ENCODE results near the genes EFHB, SGO1 and UBE2E2.

DNA sequence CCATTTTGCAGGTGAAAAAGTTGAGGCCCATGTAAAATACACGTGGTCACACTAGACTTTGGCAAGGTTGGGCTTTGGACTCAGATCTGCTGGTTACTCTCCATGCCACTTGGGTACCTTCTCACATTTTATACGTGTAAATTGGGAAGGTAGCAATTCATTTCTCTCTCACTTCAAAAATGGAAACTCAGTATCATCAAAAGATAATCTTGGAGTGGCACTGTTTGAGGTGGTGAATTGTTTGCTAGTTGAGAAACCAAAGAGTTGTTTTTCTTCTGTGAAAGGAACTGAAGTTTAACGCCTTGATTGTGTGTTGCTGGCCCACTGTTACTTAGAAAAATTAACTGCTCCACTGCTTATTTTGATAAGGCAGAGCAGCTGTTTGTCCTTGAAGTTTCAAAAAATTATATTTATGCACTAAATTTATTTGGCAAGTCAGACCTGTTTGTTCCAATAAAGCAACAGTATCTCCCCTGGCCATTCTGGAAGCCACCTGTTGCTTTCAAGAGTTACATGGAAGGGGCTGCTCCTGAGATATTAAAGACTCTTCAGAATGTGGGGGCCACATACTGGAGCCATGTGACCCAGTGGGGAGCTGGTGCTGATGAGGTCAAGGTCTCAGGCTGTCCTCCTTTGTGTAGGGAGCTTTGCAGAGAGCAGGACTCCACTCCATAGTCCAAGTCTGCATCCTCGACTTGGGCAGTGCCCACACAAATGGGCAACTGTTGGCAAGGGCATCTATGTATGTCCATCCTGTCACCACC lies 16.2 kb downstream of the PLCL2 start:
- PRO-cap = no peak

GRCh38 chr3:16916726-16917335 lies 32.1 kb downstream of the PLCL2 start:
- PRO-cap = no peak

DNA sequence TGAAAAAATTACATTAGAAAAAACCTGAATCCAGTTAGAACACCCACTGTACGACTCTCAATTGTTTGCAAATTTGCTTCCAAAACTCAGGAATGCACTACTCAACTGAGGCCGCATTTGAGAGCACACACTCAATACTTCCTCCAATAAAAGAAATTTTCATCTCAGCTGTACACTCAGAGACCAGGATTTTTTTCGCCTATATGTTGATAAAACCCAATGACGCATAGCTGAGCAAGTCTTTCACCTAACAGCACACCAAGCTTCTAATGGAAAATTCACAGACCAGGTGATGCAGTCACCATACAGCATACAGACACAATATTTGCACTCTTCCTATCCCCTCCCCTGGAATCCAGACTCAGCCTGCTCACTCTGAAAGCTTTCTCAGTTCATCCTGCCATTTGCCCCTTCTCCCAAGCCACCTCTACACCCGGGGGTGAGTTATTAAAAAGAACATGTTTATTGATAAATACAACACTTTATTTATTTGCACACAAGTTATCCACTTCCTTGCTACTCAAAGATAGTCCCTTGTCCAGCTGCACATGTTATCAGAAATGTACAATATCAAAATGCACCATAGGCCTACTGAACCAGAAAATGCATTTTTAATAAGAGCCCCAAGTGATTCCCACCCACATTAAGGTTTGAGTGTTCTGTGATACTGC lies 1.7 kb downstream of the TBC1D5 start:
- PRO-cap = no peak

DNA sequence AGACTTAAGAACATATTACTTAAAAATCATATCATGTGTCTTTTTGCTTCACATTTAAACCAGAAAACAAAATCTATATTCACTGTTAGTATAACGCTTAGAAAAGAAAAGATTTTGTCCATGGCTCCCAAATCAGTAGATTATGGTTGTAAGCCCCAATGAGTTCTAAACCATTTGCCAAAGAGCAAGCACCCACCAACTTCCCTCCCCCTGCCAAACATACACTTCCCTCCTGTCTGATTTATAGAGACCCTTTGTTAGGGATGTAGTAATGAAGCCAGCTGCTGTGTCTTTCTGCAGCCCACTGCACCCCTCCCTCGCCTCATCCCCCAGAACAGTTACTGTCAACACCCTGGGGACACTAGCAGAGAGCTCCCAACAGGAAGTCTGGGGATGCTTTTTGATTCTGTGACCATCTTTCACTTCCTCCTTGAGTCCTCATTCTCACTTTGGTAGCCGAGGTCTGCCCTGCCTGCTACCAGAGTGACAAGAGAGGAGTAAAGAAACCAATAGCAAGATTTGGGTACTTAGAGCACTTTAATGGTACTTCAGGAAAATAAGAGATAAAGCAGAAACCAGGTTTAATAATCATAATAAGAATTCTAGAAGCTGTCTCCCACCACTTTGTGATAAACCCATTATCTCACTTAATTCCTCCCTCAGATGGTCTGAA lies 201.6 kb downstream of the SATB1 start:
- PRO-cap = no peak

GRCh38 chr3:18402369-18403037 lies 22.6 kb downstream of the SATB1 start:
- PRO-cap = no peak

- PRO-cap = bidirectional peak, plus-strand start at chr3:19102883, minus-strand start at chr3:19102749; bidirectional peak, plus-strand start at chr3:19103124, minus-strand start at chr3:19103134; unidirectional peak, minus-strand start at chr3:19103355
Observed at GRCh38 chr3:19102693-19103519, 45.4 kb upstream of the KCNH8 start.

- PRO-cap = no peak
Observed at GRCh38 chr3:19934020-19934777, at the start of gene EFHB. Gene EFHB (minus strand): TSS chr3:19934217.

DNA sequence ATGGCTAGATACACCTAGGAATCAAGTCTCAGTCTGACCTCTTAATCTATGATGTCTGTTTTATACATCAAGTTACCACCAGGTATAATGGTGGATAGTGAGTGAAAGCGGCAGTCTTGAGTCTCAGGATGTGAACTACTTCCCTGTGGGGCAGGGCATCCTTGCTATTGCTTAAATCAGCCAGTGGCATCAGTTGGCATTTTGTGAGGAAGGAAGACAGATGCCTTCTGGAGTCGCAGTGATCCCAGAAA lies 70.9 kb downstream of the SGO1 start:
- PRO-cap = no peak

DNA sequence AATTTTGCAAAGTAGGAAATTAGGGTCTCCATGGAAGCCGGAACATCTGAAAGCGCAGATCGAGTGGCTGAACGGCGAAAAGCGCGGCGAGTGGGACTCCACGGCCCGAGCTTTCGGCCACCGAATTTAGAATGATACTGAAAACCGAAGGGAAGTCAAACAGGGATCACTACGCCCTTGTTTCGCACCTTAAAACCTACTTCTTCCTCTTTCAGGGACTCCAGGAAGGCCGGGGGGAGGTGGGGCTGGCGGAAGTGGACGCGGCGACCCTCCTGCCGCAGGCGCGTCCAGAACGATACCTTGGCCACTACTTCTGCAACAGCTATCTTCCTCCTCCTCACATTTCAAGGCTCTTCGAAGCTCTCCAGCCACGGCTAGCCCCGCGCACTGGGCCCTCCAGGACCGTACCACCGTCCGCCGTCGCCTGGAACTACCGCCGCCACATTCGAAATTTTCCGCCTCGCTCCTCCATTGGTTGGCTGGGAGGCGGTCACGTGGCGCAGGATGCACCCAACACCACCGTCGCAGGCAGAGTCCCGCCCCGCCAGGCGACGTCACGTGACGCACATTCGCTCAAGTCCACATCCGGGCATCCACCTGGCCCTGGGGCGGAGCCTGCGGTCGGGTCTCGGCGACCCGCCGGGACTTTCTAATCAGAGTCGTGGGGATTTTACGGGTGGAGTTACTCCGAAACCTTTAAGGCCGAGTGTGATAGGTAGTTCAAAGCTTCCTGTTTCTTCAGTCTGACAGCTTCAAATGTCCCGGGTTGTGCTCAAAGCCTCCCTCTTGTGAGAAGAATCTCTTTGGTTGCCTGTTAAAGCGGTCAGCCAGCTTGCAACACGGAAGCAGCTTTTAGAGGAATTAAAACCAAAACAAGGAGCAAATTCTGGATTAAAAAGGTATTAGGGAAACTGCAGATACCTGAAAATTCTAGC lies at the start of gene SGO1:
Gene SGO1 (minus strand): TSS at position 447 of the 935 bp plus-strand sequence.
- PRO-cap = bidirectional peak, plus-strand start at position 223 of the sequence, minus-strand start at position 133 of the sequence; bidirectional peak, plus-strand start at position 656 of the sequence, minus-strand start at position 432 of the sequence

- PRO-cap = bidirectional peak, plus-strand start at chr3:23203162, minus-strand start at chr3:23202937; bidirectional peak, plus-strand start at chr3:23203532, minus-strand start at chr3:23203460
Observed at GRCh38 chr3:23202835-23203929, at the start of gene UBE2E2. Gene UBE2E2 (plus strand): TSS chr3:23203327.

- PRO-cap = no peak
Observed at GRCh38 chr3:23263877-23264548, 60.9 kb downstream of the UBE2E2 start.

- PRO-cap = no peak
Observed at GRCh38 chr3:23653680-23654112, 152.1 kb upstream of the UBE2E1 start.

GRCh38 chr3:23776439-23777023 lies 29.2 kb upstream of the UBE2E1 start:
- PRO-cap = no peak

- PRO-cap = no peak
Observed at GRCh38 chr3:23809779-23810215, 4.0 kb downstream of the UBE2E1 start.

DNA sequence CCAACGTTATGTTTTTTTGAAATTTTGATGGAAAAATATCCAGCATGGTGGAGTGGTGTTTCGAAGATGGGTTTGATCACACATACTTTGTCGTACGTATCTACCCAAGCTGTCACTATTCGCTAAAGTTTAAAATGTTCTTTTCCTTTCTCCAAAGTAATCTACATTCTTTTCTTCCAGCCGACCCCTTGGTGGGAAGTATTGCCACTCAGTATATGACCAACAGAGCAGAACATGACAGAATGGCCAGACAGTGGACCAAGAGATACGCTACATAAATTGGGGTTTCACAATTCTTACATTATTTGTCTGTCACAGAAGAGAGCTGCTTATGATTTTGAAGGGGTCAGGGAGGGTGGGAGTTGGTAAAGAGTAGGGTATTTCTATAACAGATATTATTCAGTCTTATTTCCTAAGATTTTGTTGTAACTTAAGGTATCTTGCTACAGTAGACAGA lies 26.4 kb downstream of the NKIRAS1 start:
- PRO-cap = no peak

DNA sequence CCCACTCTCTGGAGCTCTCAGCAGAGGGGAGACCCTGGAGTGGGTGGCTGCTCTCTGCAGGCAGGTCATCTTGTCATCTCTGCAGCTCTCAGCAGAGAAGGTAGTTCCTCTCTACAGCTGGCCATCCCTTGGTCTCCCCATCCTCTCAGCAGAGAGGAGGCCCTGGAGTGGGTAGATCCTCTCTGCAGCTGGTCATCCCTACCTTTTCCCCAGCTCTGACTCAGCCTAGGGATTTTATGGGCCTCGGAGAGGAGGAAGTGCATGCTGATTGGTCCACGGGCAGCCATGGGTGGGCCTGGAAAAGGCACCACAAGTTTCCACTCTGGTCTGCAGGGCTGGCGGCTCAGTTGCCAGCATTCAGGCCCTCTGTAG lies 36.8 kb downstream of the NR1D2 start:
- PRO-cap = unidirectional peak, minus-strand start at position 210 of the sequence

DNA sequence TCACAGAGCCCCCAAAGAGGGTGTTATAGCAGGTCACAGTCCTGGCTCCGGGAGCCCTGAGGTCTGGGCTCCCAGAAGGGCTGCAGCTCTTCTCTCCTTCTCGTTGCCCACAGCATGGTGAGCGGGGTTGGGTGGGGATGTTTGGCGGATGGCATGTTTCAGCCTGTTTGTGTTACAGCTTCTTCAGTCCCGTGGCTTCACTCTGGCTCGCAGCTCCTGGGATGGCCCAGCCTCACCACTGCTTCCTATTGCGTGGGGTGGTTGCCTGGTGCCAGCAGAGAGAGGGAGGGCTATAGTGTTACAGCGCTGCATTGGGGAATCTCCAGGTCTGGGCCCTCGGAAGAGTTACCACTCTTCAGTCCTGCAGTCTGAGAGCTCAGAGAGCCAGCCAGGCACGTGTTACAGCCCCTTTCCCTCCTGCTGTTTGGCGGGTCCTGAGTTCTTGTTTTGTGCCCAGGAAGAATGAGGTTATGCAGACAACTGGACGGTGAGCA lies 74.1 kb downstream of the NR1D2 start:
- PRO-cap = no peak

GRCh38 chr3:24273381-24273941 lies 221.2 kb downstream of the THRB start:
- PRO-cap = no peak

DNA sequence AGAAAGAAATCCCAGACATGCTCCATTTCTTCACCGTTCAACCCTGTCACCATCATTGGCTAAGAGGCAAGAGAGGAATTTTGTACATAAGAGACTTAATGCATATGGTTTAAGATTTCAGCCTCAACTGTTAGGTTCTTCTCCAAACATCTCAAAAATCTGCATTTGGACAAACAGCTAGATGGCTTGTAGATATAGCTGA lies 208.4 kb downstream of the THRB start:
- PRO-cap = no peak

DNA sequence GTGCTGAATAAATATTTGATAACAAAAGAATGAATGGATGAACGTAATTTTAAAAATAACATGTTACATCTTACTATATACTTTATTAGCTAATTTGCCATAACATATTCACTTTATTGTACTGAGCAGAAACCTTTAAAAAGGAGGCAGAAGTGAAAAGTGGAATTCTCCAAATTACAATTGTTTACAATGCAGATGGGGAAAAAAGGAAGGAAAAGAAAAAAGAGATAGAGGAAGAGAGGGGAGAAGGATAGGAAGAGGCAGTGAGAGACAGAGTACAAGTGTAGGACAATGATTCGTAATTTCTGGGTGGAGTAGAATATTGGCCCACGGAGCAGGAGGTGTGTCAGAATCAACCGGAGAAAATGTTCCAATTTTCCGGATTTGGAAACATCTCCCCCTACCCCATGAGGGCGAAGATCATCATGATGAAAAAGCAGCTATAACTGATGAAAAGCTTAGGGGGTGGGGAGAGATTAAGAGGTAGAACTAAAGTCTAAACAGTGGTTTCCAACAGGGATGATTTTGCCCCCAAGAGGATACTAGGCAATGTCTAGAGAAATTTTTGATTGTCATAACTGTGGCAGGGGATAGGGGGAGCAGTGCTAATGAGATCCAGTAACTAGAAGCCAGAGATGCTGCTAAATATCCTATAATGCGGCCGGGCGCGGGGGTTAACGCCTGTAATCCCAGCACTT lies 16.1 kb downstream of the THRB start:
- PRO-cap = no peak

Measured in WTC11 (cell line).